ENCODE data around the genes ADPGK and STOML1.

DNA sequence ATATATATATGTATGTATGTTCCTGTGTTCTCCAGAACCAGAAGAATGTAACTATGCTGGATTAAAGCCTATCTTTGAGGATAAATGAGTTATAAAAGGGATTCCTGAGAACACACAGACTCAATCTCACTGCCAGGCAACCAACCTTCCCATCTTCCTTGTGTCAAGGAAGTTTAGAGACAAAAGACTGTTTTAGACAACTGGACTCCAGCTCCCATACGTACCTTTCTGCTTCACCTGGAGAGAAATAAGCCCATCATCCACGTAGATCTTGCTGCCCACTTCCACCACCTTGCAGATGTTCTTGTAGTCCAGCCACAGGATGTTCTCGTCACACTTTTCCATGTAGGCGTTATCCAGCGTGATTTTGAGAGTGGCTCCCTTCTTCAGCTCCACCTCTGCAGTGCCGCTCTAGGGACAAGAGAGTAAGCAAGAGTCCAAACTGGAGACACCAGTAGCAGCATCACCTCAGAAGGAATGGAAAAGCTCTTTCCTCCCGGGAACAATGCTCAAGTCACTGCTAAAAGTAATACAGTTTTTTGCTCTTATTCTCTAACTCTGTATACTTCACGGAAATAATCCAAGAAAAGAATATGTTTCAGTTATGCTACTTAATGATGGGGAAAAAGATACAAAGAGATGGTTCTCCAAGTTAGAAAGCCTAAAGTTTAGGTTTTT is 12.0 kb upstream of the GRAMD2A start:
- PRO-cap = no peak

- PRO-cap = no peak
These were observed 12.6 kb upstream of the GRAMD2A start for GRCh38 chr15:72210269-72210595.

DNA sequence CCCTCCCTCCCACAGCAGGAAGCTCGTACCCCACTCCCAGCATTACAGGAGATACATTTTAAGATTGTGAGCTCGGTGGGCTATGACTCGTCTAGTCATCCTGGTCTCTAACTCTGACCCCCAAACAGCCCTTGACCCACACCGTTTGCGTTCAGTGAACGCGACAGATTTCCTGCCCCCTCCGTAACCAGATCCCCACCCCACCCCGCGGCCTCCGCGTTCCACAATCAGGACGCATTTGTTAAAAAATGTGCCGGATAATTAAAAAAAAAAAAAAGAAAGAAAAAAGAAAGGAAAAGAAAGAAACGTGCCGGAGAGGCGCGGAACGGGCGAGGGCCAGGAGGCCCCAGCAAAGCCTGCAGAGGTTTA is 1.4 kb downstream of the PKM start:
- PRO-cap = no peak

- PRO-cap = no peak
These were observed 22.6 kb downstream of the ARIH1 start for GRCh38 chr15:72496407-72497369.

DNA sequence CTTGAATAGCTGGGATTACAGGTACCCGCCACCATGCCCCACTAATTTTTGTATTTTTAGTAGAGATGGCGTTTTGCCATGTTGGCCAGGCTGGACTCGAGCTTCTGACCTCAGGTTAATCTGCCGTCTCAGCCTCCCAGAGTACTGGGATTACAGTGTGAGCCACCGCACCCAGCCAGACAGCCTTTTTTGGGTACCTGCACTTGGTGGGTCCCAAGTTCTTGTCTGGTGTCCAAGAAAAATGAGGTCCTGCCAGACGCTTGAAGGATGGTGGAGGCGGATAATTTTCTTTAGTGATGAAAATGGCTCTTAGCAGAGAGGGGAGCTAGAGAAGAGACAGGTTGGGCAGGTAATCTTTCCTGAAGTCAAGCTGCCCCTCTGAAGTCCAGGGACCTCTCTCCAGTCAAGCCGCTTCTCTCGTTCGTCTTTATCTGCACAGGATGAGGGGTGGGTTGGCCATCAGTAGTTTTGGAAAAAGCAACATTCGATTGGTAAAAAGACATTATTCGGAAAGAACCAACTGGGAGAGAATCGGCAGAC is 30.1 kb downstream of the ARIH1 start:
- PRO-cap = no peak

DNA sequence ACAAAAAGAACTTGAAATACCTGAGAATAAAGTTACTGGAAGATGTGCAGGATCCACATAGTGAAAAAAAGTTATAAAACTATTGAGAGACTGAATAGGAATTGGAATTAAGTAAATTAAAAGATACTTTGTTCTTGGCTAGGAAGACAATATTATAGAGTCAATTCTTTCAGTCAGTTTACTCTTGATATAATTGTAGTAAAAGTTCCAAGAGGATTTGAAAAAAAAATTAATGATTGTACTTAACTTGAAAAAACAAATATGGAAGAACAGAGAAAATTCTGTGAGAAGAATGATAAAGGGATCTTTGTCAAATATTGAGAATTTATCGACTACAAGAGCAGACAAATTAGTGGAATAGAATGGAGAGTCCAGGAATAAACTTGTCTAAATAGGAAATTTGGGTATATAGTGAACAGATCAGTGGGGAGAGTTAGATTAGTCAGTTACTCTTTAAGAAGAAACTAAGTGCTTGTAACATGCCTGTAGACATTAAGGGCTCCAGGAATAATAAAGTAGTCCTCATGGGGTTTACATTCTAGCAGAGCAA is 67.3 kb downstream of the ARIH1 start:
- PRO-cap = no peak

- PRO-cap = no peak
These were observed 69.2 kb upstream of the GOLGA6B start for GRCh38 chr15:72585236-72585770.

DNA sequence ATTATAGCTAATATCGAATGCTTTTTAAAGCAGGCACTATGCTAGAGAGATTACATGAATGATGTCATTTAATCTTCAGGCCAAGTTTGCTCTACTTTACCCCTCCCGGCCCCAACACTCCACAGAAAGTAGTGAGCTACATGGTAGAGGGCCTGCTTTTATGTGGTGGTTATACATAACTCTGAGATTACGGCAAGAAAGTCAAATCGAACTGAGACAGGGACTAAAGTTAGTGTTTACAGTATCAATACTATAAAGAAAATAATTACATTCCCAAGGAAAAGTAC is 1.1 kb downstream of the ADPGK start:
- PRO-cap = no peak

DNA sequence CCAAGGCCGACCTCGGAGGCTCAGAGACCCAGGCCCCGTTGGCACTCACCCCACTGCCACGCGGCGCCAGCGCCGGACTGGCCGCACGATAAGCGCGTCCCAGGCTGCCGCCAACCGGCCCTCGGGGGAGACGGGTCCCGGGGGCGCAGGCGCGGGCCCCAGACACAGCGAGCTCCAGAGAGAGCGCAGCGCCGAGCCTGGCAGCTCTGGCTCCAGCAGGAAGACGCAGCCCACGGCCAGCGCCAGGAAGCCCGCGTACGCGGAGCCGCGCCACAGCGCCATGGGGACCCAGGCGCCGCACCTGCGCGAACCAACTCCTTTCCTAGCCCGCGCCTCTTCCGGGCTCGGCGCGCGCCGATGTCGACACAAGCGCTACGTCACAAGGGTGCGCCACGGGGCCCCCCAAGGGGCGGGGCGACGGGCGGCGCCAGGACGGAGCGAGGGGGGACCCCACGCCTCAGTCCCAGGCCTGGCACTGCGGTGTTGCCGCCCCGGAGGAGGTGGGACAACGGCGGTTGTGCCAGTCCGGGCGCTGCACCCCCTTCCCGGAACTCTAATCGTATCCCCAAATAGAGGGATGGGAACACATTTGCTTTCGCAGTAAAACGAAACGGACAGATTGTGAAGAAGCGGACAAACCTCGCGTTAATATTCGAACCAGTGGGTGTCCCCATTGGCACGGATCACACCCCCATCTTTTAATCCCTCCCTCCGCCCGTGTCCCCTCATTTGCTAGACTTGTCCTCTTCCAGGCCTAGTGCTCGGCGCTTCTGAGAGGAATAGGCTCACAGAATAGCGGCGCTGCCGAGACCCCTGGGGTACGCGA is at the start of gene ADPGK:
Gene ADPGK (minus strand): TSS at position 349 of the 826 bp plus-strand sequence.
- PRO-cap = bidirectional peak, plus-strand start at position 475 of the sequence, minus-strand start at position 349 of the sequence

- PRO-cap = no peak
These were observed 90.0 kb upstream of the ADPGK start for GRCh38 chr15:72873601-72873930.

DNA sequence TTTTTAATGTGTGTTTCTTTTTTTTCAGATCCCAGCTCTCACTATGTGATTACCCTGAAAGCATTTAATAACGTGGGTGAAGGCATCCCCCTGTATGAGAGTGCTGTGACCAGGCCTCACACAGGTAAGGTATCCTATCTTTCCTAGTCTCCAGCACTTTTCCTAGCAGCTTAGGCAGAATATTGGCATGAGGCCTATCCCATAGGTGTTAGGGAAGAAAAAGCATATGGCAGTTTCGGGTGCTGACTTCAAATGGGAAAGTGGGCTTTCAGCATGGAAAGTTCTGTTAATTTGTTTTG is 102.5 kb downstream of the HCN4 start:
- PRO-cap = no peak

DNA sequence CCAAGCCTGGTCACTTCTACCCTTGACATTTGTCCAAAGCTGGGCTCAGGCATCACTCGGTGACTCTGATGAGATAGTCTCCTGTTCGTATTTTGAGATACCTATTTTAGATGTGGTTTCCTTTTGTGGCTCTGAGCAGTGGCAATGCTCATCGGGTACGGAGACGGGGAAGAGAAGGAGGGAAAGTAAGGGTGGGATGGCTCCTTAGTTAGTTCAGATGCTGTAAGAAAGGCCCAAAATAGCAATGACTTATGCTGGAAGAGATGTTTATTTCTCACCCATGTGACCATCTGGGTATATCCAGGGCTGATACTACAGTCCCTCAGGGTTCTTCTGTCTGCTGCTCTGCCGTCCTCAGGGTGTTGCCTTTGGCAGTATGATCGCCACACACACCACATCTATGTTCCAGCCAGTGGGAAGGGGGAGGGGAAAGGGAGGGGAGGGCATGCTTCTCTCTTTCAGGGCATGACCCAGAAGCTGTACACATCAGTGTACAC is 10.1 kb downstream of the CD276 start:
- PRO-cap = no peak

DNA sequence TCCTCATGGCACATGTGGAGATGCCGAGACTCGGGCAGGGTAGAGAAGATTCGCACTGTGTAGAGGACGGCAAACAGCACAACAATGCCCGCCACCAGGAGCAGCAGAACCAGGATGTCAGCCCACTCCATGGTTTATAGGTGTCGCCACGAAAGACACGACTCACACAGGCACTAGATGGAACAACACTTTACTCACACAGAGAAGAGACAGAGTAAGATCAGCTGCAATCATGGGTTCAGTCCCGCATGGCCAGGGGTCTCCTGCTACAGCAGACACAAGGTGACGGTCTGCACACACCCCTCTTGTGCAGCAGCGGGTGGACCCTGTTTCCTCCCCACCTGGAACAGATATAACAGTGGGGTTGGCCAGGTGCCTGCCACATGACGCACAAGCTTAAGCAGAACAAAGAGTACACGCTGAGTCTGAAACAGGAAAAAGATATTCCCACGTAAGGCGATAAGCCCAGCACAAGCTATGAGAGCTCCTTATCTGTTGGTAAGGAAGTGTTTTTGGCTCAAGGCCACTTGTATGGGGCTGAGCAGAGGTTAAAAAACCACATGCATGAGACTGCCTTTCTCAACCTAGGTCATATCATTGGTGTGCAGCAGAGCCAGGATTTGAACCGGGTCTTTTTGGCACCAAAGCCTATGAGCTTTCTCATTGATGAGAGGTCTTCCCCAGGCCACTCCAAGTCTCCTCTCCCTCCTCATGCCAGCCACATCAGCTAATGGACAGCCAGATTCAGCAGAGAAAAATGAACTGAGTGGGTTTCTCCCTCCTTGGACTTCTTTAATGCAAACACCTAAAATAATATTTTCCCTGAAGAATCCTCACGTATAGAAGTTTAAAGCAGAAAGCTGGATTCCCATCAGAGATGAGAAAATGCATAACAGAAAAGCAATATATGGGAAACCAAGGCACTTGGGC is 2.3 kb upstream of the TBC1D21 start:
- PRO-cap = no peak

GRCh38 chr15:73939057-73939622 is 12.9 kb downstream of the LOXL1 start:
- PRO-cap = no peak

DNA sequence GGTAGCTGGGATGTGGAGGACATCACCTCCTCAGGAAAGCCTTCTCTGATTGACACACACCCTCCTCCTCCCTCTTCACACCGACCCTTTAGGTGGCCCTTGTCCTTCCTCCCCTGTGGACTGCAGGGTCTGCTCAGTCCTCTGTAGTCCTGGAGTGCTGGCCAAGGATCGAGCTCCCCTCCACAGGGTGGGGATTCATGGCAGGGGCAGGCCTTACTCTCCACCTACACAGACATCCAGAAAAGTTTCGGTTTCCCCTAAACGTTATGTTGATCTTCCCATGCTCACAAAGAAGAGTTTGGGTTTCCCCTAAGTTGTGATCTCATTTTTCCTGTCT is 10.4 kb downstream of the STOML1 start:
- PRO-cap = no peak

- PRO-cap = unidirectional peak, minus-strand start at chr15:73992295
These were observed at the start of gene STOML1 for GRCh38 chr15:73991703-73992629. Gene STOML1 (minus strand): TSS chr15:73992295.

DNA sequence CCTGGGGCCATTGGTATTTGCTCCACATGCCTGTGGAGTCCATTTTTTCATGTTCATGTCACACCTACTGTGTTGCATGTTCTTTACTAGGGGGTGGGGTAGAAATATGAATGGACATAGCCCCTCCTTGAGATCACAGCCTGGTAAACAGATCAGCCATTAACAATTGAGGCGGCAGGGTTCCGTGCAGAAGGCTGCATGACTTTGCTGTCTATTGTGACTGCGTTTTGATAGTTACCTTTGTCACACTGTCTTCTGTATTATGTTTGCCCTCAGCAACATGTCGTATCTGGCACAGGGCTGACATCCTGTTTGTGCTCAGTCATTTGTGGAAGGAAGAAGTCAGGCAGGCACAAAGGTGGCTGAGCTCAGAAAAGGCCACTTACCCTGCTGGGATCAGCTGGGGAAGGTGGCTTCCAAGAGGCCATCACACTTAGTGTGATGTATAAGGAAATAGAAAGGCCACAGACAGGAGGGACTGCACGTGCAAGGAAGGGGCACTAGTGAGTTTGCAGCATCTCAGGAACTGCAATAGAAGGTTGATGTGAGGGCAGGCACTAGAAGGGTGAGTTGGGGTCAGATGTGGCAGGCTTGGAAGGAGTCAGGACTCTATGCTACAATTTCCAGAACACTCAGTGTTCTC is 13.3 kb downstream of the PML start:
- PRO-cap = no peak

- PRO-cap = no peak
These were observed 22.0 kb upstream of the CYP11A1 start for GRCh38 chr15:74389179-74390173.

DNA sequence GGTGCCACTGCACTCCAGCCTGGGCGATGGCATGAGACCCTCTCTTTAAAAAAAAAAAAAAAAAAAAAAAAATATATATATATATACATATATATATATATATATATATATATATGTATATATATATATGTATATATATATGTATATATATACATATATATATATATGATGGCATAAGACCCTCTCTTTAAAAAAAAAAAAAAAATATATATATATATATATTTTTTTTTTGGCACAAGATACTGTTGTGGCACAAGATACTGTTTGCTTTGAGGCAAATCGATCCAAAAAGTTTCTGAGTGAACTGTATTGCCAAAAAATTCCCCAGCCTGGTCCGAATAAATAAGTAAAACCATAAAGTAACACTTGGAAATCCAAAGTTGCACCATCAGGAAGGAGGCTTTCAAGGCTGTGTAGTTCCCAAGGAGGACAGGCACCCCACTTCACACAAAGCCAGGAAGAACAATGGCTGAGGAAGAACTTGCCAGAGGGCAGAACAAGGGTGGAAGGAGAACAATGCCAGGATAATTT is 15.9 kb upstream of the ARID3B start:
- PRO-cap = no peak

DNA sequence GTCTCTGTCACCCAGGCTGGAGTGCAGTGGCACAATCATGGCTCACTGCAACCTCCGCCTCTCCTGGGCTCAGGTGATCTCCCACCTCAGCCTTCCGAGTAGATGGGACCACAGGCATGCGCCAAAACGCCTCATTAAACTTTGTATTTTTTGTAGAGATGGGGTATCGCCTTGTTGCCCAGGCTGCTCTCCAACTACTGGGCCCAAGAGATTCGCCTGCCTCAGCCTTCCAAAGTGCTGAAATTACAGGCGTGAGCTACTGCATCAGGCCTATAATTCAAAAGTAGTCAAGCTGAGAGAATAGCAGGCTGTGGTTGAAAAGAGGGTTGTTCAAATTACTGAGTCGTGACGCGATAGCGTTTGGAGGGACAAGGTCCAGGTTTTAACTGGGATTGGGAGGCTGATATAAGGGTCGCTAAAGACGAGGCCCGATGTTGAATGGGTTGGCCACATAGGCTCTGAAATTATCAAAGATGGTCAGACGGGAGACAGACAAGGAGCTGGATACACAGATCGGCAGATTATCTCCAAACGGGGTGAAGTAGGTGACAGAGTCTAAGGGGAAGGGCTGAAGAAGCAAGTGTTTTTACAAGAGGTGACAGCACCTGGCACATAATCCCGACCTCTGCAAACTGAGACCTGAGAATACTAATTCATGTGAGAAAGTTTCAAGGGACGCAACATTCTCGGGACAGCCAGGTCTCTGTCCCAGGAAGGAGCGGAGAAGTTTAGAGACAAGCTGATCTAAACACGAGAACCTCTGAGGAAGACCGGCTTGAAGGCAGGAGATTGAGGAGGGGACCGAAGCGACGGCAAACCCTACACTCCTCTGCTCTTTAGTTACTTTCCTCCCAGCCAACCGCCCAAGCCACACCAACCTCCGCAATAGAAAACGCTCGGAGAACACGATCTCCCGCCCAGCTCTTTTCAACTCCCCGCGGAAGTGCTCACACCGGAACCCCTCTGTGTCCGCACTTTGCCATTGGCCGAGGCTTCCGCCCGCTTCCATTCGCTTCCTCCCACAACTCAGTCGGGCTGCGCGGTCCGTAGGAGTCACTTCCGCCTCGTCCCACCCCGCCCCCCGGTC is 657 bp upstream of the ARID3B start:
- PRO-cap = bidirectional peak, plus-strand start outside the sequence, minus-strand start at position 949 of the sequence

Data from left cardiac atrium (tissue), 1 donor.